ENCODE results near the gene ITPKB.

DNA sequence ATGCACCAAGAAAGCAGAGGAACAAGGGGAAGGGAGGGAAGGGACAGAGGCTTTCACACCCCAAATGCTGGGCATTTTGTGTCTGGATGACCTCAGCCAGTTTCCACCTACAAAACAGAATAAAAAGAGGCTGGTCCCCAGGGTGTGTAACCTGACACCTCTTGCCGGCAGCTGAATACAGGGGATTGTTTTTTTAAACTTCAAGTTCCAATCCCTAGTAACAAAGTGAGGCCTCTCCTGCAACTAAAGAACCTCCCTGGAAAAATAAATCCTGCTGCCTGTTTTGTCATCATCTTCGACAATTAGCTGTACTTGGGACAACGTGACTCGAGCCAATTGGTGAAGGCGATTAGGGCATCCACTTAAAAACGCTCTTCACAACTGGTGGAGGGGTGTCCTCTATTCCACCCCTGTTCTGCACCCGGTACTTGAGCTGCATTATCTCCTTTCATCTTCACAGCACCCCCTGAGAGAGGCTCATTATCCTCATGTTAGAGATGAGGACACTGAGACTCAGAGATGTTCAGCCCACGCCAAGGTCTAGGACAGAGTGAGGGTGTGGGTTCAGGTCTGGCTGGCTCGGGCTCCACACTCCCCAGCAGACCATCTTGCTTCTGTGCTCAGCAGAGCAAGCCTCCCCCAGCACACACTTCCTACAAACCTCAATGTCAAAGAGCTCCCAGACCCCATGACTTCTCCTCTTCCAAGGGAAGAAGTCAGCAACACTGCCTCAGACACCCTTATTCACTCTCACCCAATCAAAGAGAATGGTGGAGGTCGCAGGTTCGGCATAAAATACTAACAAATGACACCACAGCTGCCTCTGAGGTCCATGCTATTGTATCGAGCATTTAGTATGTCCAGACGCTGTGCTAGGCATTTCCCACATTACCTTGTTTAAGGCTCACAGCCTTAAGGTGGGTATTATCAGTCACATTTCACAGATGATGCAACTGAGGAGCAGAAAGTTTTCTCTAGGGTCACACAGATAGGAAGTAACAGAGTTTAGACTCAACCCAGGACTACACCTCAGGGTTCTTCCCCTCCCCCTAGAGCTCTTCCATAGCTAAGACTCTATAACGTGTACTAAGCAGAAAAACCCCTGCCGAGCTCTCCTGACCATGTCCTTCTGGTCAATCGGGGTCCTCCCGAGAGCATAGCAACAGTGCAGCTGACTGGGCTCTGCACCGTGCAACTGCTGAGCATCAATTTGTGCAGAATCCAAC lies 15.0 kb downstream of the ITPKB start:
- PRO-cap = no peak
- RAMPAGE, long total RNA, 3 experiments = no peak in any of the 3 experiments

DNA sequence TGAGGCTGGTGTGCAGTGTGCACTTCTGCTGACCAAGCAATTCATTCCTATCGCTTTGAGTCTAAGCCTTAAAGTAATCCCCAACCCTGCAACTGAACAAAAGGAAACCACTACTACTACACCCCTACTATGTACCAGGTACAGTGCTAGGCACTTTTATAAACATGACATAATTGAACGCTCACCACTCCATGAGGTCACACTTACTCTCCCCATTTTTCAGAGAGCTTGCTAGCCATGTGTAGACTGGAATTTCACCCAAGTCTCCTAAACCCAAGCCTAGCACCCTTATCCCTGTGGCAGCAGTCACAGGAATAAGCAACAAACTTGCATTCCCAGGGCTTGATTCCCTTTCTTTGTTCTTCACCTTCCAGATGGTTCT lies 10.5 kb downstream of the ITPKB start:
- PRO-cap = no peak
- RAMPAGE, long total RNA, 3 experiments = no peak in any of the 3 experiments

DNA sequence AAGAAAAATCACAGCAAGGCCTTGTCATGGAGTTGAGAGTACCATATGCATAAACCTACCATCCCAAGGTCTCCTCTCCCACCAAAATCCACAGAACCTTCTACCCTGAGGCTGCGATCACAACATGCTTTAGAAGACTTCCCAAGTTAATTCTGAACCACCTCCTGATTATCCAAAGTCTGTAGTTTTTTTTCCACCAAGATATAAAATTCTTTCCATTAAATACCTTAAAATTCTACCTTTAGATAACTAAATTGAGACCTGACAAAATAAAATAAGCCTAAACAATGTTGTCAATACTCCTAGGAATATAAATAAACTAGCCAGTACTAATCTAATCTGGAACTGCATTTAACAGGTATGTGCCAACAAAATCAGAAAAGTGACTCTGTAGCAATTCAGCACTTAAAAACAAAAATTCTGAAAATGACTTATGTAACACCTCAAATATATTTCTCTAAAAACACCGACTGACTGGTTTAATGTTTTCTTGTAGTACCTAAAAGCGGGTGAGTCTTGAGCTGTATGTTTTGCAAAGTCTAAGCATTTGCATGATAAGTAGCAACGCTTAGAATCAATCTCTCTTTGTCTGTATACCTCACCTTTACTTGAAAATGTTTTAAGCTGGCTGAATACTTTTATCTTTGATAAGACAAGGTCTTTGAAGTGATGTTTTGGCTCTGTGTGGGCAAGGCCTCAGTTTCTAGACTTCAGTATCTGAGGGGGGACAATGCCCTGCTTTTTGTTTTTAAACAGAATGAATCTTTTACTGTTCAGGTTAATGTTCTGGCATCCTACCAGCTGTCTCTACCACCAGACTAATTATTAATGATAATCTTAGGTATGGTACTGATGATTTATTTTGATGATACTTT lies 8.4 kb downstream of the ITPKB start:
- PRO-cap = no peak
- RAMPAGE, long total RNA, 3 experiments = no peak in any of the 3 experiments

GRCh38 chr1:226738915-226739599 lies at the start of gene ITPKB:
Gene ITPKB (minus strand): TSS chr1:226739282.
- PRO-cap = bidirectional peak, plus-strand start at chr1:226739502, minus-strand start at chr1:226739278
- RAMPAGE, long total RNA, 3 experiments = start-site peak on the minus strand in 3 of 3 experiments, at chr1:226739281-226739331 at its widest, 66 to 115 reads per replicate

- PRO-cap = no peak
- RAMPAGE, long total RNA, 3 experiments = no peak in any of the 3 experiments
Observed at GRCh38 chr1:226872259-226872996, 2.0 kb downstream of the PSEN2 start.

DNA sequence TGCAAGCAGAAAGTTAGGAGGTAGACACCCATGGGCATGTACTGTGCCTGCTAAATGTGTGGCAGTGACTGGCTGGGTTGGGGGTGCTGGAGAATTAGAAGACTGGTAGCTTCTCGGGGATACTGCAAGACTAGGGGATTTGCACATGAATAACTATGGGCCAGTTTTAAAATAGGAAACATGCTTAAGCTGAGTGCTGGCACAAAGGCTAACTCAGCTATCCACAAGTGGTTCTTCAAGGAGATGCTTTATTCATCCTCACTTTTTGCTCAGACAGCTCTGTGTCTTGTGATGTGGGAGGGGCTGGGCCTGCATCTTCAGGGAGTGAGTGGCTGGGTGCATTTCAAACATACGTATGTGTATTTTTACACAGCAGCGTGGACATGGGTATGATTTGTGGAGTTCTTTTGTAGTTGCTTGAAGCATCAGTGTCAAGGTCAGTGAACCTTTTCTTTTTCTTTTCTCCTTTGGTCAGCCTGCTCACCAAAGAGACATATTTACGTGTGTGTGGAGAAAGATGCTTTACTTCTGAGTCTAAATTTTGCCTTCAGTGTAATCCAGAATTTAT lies 2.3 kb downstream of the COQ8A start:
- PRO-cap = no peak
- RAMPAGE, long total RNA, 3 experiments = no peak in any of the 3 experiments

GRCh38 chr1:226974451-226975009 lies 34.4 kb downstream of the COQ8A start:
- PRO-cap = no peak
- RAMPAGE, long total RNA, 3 experiments = no peak in any of the 3 experiments

DNA sequence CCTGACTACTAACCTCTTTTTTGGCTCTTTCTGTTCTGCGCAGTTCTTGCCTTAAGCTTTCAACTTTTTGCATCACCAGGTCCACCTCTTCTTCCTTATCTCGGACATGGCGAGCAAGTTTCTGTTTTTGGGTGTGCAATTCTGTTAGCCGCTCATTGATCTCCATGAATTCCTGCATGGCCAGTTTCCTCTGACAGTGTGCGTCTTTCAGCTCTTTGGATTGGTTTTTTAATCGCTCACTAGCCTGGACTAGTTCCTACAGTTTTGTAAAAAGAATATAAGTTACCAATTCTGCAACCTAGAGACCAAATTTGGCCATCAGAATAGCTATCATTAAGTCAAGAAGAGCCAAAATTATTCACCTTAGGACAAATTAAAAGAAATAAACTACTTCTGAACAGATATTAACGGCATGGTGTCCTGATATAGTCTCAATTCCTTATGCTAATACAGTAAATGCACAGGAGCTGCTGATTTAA lies 172.6 kb downstream of the COQ8A start:
- PRO-cap = no peak
- RAMPAGE, long total RNA, 3 experiments = no peak in any of the 3 experiments

DNA sequence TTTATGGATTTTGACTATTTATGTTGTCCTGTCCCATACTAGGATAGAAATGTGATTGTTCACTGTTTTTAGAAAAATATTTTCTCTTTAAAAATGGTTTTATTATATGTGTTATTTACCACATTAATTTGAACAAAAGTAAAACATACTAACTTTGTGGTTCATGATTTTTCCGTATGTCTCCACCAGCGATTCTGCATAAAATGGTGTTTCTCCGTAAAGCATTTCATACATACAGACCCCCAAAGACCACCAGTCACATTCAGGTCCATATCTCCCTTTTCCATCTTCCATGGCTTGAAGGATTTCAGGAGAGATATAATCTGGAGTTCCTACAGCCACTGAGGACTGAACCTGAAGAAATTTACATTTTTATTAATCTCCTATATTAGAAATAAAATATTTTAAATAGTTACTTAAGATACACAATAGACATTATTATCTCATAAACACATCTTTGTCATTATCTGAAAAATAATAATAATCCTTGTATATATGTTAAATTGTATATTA lies 171.0 kb downstream of the CDC42BPA start:
- PRO-cap = no peak
- RAMPAGE, long total RNA, 3 experiments = no peak in any of the 3 experiments

DNA sequence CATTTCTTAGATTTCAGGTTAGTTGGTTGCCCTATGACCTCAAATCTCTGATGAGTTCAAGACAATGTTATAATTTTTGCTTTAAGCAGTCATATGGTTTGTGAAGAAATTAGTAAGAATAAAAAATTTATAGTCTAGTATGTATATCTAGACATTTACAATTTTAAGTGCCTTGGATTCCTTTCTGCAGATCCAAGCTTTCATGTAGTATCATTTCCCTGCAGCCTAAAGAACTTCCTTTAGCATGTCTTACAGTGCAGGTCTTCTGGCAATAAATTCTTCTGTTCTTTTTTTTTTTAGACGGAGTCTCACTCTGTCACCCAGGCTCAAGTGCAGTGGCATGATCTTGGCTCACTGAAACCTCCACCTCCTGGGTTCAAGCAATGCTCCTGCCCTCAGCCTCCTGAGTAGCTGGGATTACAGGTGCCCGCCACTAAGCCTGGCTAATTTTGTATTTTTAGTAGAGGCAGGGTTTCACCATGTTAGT lies 150.6 kb downstream of the CDC42BPA start:
- PRO-cap = no peak
- RAMPAGE, long total RNA, 3 experiments = no peak in any of the 3 experiments

DNA sequence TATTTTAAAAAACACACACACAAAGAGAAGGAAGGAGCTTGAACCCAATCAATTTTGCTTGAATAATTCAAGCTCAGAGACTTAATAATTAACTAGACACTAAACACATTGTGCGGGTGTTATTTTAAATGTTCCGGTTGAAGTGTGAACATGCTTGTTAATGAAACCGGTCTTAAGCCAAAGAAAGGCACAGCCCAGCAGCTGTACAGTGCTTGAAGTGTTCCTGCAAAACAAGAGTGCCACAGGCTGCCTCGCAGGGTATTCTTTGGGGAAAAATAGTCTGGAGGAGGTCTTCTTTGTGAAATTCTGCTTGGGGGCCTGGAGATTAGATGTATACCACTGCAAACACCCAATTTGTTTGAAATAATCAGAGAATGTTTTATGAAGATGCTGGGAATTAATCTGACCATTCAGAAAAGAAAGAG lies 2.2 kb upstream of the CDC42BPA start:
- PRO-cap = no peak
- RAMPAGE, long total RNA, 3 experiments = no peak in any of the 3 experiments

DNA sequence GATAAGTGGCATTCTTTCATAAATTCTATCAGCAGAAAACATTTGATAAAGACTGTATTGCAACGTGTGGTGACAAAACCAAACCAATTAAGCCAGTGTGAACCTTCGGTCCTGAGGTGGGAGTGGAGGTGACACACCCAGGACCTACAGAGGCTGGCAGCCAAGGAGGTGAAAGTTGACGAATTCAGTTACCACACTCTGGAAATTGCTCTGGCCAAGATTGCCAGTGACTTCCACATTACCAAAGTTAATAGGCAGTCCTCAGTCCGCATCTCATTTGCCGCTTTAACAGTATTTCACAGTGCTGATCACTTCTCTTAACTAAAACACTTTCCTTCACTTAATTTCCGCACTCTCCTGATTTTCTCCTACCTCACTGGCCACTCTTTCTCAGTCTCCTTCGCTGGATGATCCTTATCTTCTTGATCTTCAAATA lies 5.0 kb upstream of the CDC42BPA start:
- PRO-cap = no peak
- RAMPAGE, long total RNA, 3 experiments = no peak in any of the 3 experiments

- PRO-cap = unidirectional peak, plus-strand start at chr1:227560804
- RAMPAGE, long total RNA, 3 experiments = no peak in any of the 3 experiments
Observed at GRCh38 chr1:227560476-227561085, 2.8 kb upstream of the ZNF678 start.

DNA sequence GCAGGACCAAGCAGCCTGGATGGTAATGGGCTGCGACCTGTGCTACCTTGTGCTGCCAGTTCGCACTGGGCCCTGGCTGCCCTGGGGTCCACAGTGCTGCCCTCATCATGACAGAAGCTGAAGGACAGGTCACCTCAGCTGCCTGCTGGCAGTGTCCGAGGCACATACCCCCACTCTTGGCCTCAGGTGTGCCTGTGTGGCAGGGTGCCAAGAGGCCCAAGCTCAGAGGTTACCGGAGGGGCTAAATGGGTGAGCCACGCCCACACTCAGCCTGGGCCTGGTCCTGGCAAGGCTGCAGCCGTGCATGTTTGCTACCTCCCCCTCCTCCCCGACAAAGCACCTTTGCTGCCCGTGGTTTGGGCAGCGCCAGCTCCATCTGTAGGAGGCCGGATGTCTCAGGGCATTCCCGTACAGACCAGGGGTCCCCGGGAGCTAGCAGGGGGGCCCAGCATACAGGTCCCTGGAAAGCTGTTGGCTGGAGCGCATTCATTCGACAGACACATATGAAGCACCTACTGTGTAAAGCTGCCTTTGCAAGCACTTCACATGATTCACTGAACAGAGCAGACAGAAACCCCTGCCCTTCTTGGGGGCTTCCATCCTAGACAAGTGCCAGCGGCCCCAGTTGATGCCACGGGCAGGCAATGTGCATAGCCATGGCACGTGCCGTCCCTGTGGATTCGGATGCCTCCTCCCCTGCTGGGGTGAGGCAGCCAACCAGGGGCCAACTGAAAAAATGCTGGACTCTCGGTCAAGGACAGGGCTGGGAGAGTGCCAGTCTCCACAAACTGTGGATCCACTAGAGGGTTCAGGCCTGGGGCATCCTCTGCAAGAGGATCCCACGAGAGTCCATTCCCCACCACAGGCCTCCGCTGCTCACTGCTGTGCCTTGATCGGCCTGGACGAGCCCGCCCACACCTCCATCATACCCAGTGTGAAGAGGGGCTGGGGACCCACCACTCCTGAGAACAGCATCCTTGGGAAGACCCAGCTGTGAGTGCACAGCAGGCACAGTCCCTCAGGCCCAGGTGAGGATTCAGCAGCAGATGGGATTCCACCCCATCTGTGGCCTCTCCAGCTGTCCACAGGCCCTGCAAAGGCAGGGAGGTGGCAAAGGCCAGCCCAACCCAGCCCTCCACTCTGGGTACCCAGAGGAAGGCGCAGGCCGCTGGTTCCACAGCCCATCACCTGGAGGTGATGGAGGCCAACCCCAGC lies 4.0 kb downstream of the JMJD4 start:
- PRO-cap = no peak
- RAMPAGE, long total RNA, 3 experiments = no peak in any of the 3 experiments

DNA sequence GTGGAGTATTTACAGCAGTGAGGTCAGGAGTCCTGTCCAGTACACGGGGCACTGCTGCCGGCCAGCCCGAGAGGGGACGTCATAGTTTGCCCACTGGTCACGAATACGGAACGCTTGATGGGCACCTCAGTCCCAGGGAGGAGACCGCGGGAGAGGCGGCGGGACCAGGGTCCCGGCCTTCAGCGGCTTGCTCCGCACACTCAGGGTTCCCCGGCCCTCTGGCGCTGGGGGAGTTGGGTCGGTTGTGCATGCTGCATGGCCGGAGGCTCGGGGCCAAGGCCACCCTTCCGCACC lies 28.8 kb upstream of the PRSS38 start:
- PRO-cap = no peak
- RAMPAGE, long total RNA, 3 experiments = no peak in any of the 3 experiments

GRCh38 chr1:228101347-228101850 lies 1.7 kb downstream of the C1orf35 start:
- PRO-cap = no peak
- RAMPAGE, long total RNA, 3 experiments = no peak in any of the 3 experiments

GRCh38 chr1:228103763-228105283 lies 1.2 kb upstream of the C1orf35 start:
- PRO-cap = no peak
- RAMPAGE, long total RNA, 3 experiments = no peak in any of the 3 experiments

DNA sequence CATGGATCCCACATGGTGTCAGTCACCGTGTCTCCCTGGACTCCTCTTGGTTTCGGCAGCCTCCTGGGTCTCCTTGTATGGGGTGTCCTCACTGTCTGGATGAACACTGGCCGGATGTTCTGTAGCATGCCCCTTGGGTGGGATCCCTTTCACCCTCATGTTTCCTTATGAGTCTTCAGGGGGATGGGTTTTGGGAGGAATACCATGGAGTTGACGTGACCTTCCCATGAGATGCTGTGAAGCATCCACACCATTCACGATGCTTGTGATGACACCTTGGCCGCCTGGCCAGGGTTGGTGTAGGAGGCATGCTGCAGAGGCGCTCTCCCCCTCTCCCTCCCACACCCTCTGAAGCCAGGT lies 4.4 kb downstream of the GJC2 start:
- PRO-cap = no peak
- RAMPAGE, long total RNA, 3 experiments = no peak in any of the 3 experiments

DNA sequence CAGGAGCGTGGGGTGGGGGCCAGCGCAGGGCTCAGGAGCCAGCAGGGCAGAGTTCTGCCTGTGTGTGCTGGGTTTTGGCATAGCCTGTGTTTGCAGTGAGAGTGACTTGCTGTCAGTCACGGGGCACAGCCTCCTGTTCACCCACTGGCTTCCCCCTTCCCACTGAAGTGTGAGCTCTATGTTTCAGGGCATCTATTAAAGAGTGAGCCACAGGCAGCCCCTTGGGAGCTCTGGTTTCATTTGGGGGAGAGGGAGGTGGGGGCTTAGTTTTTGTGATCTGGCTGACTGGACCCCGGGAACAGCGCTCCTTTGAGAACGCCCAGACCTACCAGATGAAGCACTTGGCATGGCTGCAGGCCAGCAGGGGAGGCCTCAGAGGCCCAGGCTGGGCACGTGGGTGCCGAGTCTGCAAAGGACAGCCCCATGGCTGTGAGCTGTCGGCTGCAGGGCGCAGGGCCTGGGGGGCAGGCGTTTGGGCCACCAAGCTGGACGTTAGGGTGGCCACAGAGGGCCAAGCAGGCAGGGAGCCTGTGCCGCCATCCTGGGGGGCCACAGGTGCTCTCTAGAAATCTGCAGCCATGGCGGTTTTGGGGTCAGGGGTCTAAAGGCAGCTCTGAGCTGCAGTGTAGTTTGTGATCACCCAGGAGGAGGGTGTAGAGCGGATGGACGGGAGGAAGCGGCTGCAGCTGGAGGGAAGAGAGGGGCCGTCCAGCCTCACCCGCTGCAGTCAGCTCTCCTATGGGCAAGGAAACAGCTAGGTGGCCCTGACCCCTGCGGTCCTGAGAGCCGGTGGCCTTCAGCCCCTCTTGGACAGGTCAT lies 10.8 kb downstream of the IBA57 start:
- PRO-cap = no peak
- RAMPAGE, long total RNA, 3 experiments = no peak in any of the 3 experiments

DNA sequence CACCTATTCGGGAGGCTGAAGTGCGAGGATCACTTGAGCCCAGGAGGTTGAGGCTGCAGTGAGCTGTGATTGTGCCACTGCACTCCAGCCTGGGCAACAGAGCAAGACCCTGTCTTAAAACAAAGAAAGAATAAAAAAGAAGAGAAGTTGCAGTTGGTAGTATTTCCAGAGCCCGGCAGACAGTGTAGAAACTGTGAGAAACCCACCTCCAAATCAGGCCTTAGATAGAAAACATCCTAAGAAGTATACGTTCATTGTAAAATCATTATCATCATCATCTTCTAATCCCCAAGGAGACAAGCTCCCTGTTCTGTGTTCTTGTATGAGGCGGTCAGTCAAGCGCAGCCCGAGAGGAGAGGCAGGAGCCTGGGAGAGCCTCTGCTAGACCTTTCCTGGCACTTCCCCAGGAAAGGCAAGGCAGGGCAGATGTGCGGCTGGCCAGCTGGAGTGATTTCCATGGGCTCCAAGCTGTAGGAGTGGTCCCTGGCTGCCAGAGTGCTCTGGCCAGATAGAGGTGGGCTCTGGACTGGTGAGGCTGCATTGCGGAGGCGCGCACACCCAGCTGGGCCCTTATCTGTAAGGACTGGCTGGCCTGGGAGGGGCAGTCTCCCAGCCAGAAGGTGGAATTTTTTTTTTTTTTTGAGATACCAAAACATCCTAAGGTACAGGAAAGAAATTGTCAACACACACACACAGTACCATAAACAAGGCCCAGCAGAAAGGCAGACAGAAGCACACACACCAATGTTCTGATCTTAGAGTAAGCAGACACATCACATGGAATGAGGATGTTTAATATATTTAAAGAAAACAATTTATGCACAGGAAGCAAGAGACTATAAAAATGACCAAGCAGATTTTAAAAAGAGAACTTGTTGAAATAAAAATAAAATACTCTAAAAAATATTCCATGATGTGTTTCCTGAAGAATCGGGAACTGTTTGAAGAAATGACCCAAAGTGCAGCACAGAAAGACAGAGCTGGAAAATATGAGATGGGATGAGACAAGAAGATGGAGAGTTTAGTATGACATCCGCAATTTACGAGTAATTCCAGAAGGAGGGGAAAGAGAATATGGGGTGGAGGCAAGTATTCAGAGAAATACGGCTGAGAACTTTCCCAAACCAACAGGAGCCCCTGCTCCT lies 13.2 kb downstream of the IBA57 start:
- PRO-cap = no peak
- RAMPAGE, long total RNA, 3 experiments = no peak in any of the 3 experiments